ENCODE measurements around the genes MFSD2B, SF3B6, TP53I3 and ADCY3.

DNA sequence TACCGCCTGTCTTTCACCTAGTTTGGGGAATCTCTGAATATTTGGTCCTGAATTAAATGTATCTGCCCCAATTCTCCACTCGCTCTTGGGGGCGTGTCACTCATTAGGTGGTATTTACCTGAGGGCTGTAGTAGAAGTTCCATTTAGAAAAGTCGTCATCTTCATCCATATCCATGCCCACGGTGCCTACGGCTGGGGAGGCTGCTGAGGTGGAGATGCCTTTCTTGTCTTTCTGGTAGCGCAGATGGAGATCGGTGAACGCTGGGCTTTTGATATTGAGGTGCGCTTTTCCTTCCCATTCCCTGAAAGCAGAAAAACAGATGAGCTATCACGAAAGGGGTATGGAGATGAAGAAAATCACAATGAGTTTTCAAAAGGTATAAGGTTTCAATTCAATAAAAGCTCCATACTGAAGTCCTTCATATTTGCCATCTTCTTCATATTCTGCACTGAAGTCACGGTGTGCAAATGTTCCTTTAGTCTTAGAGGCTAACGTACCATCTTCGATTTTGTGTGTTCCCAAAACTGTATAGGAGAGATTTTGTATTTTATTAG lies 39.6 kb downstream of the APOB start:
- RRBS, result no CpG with 5 or more reads among the region's 14 CpGs

DNA sequence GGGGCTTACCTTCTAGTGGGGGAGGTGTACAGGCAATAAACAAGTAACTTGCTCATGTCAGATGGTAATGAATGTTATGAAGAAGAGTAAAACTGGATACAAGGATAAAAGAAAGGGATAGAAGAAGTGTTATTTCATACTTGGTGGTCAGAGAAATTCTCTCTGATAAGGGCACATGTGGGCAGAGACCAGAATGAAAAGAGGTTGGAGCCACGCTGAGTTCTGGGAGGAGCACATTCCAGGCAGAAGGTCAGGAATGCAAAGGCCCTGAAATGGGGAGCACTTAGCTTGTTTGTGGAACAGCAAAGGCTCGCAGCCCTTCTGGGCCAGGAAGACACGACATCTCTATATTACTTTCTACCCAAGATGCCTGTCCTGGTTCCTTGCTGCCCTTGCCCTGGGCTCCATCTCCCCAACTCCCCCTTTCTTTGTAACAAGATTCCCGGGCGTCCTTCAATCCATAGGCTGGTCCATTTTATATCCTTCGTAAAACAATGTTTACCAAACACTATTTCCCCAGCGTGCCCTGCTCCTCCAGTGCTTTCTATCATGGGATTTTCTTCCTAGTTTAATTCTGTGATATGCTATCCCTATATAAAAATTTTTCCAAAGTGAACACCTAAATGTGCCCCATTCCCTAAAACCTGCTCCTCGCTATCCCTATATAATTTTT lies 26.4 kb downstream of the APOB start:
- RRBS, result no CpG with 5 or more reads among the region's 8 CpGs

DNA sequence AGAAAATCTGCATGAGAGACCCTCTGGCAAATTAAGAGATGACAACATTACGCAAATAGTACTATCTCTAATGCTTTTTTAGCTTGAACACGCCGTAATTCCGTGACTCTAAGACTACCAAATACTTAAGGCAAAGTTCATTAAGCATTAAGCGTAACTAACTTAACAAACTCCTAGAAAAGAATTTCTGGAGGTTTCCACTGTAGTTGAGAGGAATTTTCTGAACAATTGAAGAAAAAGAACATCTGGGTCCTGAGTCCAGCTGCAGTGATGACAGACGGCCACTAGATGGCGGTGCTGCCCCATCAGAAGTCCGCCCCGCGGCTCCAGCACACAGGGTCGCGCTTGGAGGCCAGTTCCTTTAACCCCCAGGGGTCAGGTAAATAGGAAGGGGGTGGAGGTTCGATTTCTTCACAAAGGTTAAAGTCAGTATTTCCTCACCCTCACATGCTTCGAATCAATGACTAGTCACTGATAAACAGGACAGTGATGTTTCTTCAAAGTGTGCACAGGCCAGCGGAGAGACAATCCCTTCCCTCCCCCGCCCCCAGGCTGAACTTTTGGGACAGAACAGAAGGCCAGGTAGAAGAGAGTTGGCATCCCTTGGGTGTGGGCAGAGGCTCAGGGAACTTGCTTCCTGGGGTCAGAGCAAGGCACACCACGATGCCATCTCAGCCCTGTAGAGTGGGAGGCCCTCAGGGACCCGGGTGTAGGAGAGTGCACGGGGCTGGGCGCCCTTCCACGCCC lies 952 bp downstream of the APOB start:
- RRBS, result no CpG with 5 or more reads among the region's 21 CpGs

DNA sequence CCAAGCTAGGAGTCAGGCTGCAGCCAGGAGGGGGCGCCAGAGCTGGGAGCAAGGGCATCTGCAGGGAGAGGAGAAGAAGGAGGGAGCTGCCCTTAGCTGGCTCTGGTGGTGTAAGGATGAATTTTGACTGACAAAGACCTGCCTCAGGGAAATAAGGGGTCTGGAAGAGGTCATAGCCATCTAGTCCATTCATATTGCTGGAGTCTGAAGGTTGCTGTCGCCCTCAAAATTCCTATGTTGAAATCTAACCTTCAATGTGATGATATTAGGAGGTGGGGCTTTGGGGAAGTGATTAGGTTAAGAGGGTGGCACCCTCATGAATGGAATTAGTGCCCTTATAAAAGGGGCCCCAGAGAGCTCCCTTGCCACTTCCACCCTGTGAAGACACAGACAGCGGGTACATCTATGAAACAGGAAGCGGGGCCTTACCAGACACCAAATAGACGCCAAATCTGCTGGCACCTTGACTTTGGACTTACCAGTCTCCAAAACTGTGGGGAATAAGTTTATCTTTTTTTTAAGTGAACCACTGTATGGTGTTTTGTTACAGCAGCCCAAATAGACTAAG lies 298.5 kb downstream of the TDRD15 start:
- RRBS, result no CpG with 5 or more reads among the region's 5 CpGs

DNA sequence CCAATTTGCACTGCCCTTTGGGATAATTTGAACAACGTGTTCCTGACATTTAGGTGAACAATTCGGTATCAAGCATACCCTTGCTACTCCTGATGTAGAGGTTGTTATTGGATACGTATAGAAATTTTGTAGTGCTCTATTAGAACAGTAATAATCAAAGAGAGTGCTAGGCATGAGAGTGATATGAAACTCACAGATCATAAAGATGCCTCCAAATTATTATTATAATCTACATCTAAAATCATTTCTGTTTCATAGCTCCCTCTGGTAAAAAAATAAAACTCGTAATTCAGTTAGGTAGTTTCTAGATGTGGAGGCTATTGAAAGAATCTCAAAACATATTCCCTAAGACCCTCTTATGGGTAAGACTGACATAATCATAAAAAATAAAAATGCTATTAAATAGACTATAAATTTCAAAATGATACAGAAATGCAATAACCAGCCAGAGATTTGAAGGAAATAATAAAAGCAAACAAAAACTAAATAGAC lies 901.5 kb downstream of the TDRD15 start:
- RRBS, result no CpG with 5 or more reads among the region's 4 CpGs

DNA sequence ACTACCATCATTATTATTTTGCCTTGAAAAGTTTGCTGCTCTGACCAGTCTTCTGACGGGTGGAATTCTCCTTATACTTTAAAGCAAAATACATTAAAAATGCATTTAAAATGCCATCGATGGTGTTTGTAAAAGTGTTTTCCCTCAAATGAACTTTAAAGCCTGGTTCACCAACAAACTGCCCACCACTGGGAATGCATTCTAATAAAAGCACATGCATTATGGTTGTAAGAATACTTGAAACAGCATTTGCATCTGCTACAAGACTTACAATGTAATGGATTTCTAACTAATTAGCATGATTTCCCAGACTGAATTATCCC lies 825.3 kb upstream of the KLHL29 start:
- RRBS, result no CpG with 5 or more reads among the region's 2 CpGs

- RRBS, result no CpG with 5 or more reads among the region's 6 CpGs
Observed at GRCh38 chr2:23480990-23481575, 96.1 kb downstream of the KLHL29 start.

DNA sequence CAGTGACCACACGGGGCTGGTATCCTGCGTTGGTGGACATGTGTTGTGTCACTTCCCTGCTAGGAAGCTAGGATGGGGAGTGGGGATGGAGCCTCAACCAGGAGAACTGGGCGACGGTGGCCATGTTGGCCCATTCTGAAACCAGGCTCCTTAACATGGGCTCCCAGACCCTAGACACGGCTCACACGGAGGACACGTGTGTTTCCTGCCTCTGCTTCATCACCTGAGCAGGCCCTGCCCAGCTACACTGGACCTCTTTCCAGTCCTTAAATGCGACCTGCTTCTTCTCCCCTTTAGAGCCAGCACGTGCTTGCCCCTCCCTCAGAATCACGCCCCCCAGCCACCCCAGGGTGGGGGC lies 142.0 kb downstream of the KLHL29 start:
- RRBS, result no CpG with 5 or more reads among the region's 10 CpGs

DNA sequence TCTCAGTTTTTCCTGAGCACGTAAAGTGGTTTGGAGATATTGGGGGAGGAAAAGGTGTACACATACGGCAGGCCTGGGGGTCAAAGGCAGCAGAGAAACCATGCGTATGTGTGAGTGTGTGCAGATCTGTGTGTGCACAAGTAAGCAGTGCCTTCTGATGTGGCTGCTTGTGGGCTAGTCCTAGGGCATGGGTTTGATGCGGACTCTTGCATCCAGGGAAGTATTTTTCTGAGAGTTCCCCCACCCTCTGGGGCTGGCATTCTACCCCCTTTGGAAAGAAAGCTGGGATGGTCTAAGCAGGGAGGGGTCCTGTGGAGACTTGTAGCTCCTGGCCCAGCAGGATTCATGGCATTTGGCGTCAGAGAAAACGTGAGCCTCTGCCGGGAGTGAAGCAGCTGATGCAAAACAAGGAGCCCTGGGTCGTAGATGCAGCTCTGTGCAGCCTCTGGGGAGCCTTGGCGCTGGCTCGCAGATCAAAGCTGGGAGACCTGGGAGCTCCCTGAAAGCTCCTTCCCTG lies 148.2 kb downstream of the KLHL29 start:
- RRBS, result no CpG with 5 or more reads among the region's 10 CpGs

- RRBS, result 3% methylated on average over 12 of the region's 72 CpGs
Observed at GRCh38 chr2:24009229-24010233, at the start of gene MFSD2B. Gene MFSD2B (plus strand): TSS chr2:24010085.

GRCh38 chr2:24011292-24011802 lies 1.5 kb downstream of the MFSD2B start:
- RRBS, result no CpG with 5 or more reads among the region's 3 CpGs

GRCh38 chr2:24076178-24077120 lies at the start of gene SF3B6:
Gene SF3B6 (minus strand): TSS chr2:24076326.
- RRBS, result under 1% methylated on average over 23 of the region's 66 CpGs

GRCh38 chr2:24084654-24085473 lies at the start of gene TP53I3:
Gene TP53I3 (minus strand): TSS chr2:24084834.
- RRBS, result 3% methylated on average over 8 of the region's 31 CpGs

DNA sequence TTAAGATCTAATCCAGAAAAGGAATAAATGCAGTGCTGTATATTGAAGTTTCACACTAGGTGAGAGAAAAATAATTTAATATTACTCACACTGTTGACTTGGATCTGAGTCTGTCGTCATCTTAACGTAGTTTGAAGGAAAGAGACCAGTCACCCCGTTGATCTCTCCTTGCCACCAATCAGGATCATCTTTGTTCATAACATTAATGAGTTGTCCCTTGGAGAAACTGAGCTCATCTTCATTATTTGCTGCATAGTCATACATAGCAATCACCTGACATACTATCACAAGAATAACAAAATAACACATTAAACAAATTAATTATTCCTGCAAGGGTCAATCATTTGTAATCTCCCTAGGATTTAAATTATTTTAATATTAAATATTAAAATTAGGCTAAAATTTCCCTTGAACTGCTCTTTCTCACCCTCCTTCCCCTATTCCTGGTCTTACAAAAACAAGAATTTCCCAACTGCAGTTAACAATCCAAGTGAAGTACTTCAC lies 71.2 kb downstream of the FAM228A start:
- RRBS, result no CpG with 5 or more reads among the region's 3 CpGs

GRCh38 chr2:24342323-24342953 lies 17.9 kb downstream of the ITSN2 start:
- RRBS, result no CpG with 5 or more reads among the region's 6 CpGs

DNA sequence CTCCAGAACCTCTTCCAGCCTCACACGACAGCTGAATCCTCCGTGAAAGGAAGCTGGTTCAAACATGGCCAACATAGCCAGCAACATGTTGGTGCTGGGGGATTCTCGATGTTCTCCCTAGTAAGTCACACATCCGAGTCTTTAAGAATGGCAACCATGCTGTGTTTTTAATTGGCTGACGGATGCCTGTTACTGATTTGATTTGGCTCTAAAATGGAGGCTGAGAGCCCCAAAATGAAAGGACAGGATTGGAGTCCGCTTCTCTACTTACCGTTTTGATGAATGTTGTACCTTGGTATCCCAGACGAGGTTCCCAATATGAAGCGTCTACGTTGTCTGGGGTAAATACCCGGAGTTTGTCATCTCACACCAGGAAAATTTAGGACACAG lies 63.6 kb downstream of the NCOA1 start:
- RRBS, result no CpG with 5 or more reads among the region's 11 CpGs

DNA sequence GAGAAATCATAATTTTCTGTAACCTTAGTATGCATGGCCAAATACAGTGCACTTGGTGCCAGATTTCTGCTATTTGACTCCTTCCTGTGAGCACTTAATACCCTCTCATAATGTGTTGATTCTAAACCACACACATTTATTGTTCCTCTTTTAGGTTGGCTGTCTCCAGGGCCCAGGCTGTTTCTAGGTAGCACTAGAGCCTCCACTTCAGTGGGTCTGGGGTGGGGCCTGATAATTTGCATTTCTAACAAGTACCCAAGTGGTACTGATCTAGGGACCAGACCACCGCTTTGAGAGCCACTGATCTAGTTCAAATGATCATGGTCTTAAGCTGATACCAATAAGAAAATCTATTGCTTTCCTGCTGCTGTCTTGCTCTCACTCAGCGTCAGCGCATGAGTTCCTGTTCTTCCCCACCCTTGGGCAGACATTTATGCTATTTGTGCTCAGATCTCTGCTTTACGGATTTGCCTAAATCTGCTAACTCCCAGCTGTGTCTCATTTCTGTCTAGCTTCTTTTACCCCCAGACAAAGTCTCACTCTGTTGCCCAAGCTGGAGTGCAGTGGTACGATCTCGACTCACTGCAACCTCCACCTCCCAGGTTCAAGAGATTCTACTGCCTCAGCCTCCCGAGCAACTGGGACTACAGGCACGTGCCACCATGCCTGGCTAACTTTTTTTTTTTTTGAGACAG lies 7.3 kb downstream of the PTRHD1 start:
- RRBS, result no CpG with 5 or more reads among the region's 8 CpGs

- RRBS, result no CpG with 5 or more reads among the region's 8 CpGs
Observed at GRCh38 chr2:24916942-24917582, 3.0 kb downstream of the ADCY3 start.

GRCh38 chr2:24919528-24920411 lies at the start of gene ADCY3:
Gene ADCY3 (minus strand): TSS chr2:24920237.
- RRBS, result 1% methylated on average over 93 of the region's 128 CpGs